Metanephros (tissue), 2 donors: ENCODE results near the gene CST2.

DNA sequence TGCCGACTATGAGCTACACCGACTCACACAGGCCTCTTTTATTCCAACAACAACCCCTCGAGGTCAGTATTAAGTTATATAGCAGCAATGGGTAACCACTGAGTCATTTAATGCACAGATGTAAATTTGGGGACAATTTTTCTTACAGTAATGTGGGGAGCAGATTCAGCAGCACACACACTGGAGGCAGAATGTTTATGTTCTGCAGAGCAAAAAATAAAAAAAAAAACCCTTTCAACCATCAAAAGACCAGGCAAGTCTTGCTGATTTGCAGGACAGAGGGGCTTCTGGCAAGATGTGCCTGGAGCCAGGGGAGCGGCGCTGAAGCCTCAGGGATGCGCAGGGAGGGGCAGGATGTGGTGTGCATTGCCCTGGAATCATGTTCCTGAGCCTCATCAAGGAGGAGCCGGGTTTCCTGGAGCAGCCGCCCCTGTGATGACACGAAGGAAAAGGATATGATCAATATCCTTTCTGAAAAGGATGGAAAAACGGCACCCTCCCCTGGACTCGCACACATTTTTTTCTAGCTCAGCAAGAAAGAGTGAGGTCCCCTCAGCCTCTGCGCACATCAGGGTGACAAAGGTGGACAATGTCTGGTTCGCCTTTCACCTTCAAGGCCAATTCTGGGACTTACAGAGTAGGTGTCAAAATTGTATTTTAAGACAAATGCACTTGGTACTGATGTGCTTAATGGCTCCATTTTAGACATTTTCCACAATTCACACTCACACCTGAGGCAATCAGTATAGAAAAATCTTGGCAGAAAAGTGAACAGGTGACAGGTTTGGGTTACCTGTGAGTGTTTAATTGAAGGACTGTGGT lies 173.1 kb upstream of the SSTR4 start:
- RAMPAGE, long total RNA = no peak

DNA sequence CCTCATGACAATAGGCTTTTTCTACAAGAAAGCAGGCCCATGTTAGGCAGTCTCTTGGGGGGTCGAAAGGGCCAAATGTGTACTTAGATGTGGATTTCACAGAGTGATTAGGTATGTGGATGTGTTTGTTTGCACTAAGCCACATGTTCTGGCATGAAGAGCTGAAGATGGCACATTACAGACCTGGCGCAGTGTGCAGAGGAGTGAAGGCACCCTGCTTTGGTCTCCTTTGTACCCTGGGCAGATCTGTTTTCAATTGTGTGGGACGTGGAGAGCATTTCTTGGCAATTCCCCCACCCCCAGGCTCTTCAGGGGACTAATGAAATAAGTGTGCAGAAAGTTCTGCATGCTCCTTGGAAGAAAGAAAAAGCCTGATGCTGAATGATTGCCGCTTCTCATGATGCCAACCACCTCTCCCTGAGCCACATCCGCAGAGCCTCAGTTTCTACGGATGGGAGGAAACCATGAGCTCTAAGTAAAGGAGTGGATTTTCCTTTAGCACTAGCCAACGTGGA lies 50.8 kb upstream of the SSTR4 start:
- RAMPAGE, long total RNA = no peak

DNA sequence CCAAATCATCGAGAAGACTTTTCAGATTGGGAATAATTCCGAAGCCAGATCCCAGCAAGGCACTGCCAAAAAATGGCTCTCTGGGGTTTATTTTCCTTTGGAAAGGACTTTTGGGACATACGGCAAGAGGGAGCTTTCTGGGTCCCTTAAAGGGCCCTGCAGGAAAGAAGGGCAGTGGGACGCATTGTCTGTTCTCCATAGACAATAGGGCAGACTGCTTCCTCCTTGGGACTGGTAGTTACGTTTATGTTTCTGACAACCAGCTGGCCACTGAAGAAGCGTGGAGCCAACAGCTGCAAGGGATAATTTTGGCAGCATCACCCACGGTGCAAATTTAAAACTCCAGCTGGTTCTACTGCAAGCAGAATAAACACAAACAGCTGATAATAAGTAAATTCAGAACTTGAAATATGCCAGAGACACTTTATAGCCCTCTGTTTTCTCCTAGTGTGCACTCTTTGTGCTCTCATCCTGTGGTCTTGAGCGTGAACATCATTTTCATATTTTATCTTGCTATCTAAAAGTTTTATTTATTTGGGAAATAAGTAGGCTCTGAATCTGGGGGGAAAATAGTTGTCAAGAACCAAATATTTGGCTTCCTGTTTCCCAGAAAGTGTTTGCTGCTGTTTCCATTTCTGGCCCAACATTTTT lies 12.2 kb upstream of the THBD start:
- RAMPAGE, long total RNA = no peak

DNA sequence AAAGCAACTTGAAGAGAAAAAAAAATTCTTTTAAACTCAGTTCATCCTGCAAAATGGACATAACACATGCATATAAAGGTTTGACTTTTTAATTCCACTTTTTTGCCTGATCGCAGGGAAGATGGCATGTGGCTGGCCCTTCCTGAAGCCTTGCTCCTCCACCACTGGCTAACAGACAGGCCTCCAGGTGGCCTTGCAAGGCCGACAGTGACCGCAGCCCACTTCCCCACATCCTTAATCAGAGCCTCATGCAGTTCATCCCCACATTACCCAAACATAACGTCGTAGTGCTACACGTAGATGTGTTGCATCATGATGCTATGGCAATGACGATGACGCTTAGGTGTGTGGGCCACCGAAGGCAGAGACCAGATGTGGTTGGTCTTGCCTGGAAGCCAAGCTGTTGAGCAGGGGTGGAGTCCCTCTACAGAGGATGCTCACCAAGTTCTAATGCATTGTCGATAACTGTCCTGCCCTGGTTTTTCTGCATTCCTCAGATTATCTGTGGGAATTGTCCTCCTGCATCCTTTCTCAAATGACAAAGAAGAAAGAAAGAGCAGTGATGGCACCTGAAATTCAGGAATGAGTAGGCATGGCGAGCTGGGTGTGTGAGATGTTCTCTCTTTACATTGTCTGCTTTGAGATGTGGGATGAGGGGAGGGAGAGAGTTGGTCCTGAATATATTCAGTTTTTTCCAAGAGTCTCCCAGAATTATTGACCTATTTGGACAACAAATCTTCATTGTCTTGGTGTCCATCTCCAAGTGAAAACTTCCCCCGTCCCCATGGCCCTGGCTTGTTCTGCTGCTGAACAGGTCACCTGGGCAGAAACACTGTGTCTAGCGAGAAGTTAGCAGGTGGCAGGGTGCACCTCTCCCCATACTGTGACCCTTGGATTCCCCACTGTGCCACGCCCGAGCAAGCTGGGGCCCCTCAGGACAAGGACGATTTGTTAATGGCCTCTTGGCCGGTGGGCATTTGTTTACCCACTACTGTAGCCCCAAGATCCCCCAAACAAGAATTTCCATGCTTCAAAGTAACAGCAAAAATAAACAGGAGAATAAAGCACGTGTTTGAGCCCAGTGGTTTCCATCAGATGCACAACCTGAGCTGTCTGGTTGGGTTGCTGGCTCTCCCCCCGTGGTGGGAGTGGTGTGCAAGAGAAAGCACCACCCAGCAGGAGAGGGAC lies 5.3 kb downstream of the CD93 start:
- RAMPAGE, long total RNA = no peak

- RAMPAGE, long total RNA = no peak
Measured at GRCh38 chr20:23084264-23084595, 1.9 kb downstream of the CD93 start.

GRCh38 chr20:23106254-23107051 lies 20.3 kb upstream of the CD93 start:
- RAMPAGE, long total RNA = no peak

GRCh38 chr20:23119543-23120168 lies 33.5 kb upstream of the CD93 start:
- RAMPAGE, long total RNA = no peak

DNA sequence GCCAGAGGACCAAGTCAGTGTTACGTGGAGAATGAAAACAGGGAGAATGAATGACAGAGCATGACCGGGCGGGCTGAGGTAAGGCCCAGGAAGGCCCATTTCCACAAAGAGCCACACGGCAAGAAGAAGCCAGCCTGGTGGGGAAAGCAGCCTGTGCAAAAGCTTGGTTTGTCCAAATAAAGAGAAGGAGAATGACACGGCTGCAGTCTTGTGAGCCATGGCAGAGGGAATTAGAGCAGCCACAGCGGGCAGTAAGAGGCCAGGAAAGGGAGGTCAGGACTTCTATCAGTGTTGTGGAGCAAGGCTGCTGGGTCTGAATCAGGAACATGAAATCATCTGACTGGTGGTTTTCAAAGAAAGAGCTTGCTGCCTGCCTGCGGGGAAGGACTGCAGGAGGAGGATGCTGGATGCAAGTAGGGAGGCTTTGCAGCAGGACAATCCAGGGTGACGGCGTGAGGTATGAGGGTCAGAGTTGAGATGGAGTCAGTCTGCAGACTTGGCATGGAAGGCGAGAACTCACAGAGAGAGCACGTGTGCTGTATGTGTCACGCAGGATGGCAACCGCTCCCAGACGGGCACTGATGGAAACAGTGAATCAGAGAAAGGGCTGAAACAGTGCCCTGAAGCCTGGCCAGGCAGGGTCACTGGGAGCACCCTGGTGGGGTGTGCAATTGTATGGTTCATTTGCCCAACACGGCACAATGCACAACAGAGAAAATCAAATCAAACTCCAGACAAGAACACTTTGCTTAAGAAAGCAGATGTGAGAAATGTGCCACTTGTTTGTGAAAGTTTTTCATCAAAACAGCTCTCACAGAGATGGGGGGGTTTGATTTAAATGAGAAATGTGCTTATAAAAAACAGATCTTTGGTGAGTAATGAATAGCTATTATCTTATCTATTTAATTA lies 59.2 kb upstream of the CD93 start:
- RAMPAGE, long total RNA = no peak

DNA sequence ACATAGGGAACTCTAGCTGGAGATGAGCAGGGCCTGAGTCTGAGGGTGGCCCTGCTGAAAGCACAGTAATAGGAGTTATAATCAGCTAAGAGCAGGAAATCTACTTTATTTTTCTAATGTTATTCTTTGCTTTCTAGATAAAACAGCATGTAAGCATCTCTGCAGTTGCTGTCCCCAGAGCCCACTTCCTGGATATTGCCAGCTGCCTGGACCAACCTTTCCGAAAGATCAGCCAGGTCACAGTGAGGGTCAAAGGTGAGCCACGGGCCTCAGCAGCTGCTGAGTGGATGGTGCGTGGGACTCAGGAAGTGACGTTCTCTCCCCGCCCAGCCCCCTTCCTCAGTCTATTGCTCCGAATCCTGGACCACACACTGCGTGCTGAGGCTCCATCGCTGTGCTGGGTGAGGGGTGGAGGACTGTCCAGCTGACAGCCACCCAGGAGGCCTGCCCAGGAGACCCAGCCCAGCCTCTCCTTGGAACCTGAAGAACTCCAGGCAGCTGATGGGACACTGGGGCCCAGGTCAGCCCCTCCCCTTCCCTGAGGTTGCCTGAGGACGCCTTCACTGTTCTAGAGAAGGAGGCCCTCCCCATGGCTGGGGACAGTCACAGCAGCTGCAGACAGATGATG lies 94.3 kb upstream of the CD93 start:
- RAMPAGE, long total RNA = no peak

GRCh38 chr20:23356005-23357196 lies 5.6 kb upstream of the GZF1 start:
- RAMPAGE, long total RNA = no peak

DNA sequence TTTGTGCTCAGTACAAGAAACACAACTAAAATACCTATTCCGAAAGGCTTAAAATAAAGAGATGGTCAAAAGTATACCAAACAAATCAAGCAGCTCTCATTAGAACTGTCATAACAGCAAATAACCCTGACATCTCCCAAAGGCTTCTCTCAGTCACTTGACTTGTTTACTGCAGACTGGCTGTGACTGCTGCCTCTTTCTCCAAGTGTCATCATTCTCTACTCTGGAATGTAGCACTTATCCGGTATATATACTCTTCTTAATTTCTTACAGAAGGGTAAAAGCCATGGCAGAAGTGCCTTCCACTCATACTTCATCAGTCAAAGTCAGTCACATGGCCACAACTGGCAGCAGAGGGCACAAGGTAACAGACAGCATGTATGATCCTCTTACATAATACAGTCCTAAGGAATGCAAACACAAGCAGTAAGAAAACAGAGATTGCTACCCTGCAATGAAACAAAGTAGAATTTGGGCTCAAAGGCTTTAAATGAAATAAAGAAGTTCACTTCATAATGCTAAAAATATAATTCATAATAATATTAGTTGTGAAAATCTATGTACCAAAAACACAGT lies 9.3 kb downstream of the NAPB start:
- RAMPAGE, long total RNA = no peak

GRCh38 chr20:23456237-23457204 lies 3.8 kb upstream of the CST11 start:
- RAMPAGE, long total RNA = no peak

DNA sequence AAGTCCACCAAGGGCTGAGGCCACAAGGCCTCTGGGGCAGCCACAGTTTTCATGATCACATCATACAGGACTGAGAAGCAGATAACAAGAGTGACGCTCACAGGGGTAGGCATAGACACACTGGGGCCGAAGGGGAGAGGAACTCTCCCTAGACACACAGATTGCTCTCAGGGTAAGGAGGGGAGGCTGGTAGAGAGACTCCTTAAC lies 224 bp downstream of the CST8 start:
- RAMPAGE, long total RNA = no peak

GRCh38 chr20:23631692-23631891 lies 6.2 kb downstream of the CST3 start:
- RAMPAGE, long total RNA = no peak

- RAMPAGE, long total RNA = no peak
Measured at GRCh38 chr20:23633440-23634290, 4.1 kb downstream of the CST3 start.

DNA sequence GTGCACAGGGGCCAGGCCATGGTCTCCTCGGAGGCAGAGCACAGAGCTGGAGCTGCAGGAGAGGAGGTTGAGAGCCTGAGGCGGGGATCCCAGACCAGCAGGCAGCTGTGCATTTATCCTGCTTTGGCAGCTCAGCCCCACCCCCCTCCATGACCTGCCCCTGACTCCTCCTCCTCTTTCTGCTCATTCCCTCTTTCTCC lies at the start of gene CST2:
TSS of gene CST2 (minus strand) at position 89 of the 200 bp plus-strand sequence.
- RAMPAGE, long total RNA = no peak

DNA sequence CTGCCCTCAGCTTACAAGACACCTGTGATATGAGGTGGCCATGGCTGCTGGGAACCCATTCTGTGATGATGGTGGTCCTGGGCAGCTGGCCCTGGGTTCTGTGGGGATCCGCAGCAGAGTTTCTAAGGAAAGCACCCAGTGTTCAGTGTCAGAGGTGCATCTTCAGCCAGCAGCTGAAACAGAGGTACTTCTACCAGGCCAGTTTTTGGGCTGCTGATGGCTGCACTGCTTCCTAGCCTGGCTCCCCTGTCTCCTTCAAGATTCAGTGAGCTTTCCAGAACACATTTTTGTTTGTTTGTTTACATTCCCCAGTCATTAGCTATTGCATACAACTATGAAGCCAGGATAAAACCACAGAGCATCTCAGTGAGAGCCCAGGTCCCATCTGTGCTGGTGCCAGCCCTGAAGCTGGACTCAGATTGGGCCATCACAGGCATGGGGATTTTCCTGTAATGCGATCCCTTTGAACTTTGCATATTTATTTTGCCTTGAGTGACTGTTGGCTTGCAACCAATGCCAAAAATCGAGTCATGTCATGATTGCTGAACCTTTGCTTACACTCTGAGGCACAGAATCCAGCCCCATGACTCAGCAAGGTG lies 46.1 kb upstream of the GGTLC1 start:
- RAMPAGE, long total RNA = no peak

- RAMPAGE, long total RNA = no peak
Measured at GRCh38 chr20:24148362-24148946, 159.9 kb upstream of the GGTLC1 start.

DNA sequence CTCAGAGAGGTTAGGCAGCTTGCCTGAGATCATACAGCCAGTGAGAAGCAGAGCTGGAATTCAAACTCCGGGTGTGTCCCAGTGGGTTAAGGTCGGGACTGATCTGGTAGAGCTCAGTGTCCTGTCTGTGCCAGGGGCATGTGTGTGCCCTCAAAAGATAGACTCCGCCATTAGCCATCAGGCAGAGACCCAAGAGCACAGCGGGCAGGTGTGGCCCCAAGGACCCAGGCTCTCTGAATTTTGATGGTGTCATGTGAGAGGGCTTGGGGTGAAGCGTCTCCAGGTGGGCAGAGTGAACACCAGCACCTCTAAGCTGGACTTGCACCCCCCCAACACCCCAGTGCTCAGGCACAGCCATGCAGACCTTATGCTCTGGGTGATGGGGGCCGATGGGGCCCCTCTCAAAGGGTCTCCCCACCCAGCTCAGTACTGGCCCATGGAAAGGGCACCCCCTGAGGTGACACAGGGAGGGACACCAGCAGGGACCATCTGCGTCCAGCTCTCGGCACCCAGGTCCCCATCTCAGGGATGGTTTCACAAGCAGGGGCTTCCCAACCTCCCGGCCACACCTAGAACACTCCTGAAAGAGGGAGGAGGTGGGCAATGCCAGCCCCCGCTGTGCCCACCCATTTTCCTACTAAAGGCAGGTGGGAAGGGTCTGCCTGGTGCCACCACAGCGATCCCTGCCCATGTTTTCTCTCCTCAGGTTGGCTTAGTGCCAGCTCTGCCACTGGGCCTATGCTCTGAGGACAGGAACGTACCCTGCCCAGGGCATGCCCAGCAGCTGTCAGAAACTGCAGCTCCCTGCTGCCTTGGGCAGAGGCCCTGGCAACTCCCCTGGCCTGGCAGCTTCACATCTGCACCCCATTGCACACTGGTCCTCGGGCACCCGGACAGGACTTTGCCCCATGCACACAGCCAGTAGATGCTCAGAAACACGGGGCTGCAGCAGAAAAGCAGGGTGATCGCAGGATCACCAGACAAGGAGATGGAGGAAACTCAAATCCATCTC lies 3.5 kb downstream of the CST7 start:
- RAMPAGE, long total RNA = no peak

DNA sequence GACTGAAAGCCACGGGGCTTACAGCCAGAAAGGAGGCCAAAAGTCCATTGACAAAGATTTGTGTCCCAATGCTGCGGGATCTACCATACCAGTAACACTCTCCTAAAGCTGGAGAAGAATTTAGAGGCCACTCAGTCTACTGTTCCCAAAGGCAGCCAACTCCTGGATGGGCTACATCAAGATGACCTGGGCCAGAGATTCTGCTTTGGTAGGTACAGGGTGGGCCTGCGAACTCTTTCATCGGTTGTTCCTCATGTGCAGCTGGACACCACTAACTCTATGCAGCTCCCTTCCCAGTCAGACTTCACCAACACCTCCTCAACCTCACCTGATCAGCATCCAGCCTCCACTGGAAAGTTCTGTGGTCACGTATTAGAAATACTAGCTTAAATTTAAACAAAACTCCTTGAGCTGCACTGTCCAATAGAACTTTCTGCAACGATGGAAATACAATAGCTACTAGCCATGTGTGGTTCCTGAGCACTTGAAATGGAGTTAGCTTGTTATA lies 4.1 kb downstream of the APMAP start:
- RAMPAGE, long total RNA = no peak